Cardiac atrium fibroblast (primary cell): ENCODE measurements around a stretch of chr10.

DNA sequence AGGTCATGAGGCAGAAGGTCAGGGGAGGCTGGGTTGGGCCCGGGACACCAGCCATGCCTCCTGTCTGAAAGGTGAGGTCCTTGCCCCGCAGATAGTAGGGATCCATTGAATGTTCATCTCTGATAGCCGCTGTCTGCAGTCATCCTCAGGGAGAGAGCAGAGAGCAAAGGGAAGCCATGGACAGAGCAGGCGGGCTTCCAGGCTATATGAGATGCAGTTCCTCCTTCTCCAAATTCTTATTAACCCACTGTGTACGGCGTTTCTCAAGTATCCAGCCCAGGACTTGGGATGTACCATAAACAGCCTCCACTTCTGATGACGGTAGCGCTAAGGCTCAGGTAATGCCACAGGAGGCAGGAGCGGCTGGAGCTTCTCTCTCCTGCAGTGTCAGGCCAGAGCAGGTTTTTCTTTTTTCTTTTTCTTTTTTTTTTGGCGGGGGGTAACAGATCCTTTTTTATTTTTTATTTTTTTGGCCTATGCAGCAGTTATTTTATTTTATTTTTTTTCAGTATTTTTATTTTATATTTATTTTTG lies 136.4 kb downstream of the GRK5 start:
- RAMPAGE, long total RNA, result no peak

GRCh38 chr10:119346205-119346837 lies 138.9 kb downstream of the GRK5 start:
- RAMPAGE, long total RNA, result no peak

DNA sequence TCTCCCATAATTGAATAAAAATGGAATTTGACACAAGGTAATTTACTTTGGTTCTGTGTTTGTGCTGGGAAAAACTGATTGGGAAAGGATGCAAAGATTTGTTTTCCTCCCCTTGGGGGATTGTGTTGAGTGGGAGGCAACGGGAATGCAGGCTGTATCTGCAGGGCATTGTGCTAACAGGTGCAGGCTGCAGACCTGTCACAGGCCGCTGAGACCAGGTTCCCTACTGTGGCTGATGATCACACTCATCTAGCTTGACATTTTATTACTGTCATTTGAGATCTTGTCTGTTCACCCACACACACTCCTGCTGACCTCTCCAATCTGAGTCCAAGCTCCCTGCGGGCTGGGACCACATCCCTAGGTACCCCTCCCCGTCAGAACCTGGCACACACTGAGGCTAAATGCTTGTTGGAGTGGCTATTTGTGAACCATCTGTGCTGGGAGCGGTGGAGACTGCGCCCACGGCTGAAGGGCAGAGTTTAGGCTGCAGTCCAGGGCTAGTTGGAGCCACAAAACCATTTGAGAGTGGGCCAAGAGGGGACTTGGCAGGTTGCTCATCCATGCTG lies 164.6 kb downstream of the RGS10 start:
- RAMPAGE, long total RNA, result no peak

GRCh38 chr10:119413779-119414663 lies 128.5 kb downstream of the RGS10 start:
- RAMPAGE, long total RNA, result no peak

DNA sequence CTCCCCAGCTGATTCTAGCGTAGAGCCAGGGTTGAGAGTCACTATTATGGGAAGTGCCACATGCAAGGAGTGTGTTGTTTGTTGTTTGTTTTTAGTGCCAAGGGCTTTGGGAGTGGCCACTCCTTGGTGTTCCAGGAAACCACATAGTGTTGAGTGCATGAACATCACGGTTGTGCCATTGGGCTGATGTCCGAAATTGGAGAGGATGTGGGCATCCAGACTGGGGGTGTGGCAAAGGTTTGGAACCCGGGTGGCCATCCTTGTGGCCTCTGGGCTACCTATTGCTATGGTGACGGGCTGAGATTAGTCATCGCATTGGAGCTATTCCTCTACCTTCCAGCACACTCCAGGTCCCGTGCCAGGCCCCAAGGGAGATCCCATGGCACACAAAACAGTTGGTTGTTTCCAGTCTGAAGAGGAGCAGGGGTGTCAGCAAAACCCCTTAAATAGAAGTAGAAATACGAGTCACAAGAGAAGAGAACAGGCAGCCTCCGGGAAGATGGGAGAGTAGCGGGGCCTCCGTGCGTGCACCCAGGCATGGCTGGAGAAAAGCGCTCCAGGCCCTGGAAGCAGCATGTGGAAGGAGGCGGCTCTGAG lies 92.4 kb downstream of the RGS10 start:
- RAMPAGE, long total RNA, result no peak

DNA sequence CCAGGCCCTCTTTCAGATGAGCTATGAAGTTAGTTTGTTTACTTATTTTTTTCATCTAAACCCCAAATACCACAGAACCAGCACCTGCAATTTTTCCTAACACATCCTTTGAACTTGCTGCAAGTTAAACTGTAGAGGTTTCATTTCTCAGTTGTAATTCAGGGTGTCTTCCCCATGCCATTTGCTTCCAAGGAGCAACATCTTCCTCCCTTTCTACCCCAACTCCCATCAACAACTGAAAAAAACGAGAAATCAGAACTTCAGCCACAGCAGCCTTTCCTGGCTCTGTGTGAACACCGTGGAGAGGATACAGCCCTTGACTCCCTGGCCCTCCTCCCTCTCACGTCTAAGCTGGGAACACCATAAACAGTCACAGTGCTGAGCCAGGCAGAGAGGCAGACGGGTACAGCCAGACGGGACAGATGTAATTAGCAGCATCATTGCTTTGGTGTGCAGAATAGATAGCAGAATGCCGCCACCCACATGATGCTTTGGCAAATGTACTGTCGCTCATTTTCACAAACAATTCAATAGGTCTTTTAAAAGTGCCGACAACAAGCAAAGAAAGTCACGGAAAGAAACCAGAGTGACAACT lies 63.6 kb downstream of the RGS10 start:
- RAMPAGE, long total RNA, result no peak

DNA sequence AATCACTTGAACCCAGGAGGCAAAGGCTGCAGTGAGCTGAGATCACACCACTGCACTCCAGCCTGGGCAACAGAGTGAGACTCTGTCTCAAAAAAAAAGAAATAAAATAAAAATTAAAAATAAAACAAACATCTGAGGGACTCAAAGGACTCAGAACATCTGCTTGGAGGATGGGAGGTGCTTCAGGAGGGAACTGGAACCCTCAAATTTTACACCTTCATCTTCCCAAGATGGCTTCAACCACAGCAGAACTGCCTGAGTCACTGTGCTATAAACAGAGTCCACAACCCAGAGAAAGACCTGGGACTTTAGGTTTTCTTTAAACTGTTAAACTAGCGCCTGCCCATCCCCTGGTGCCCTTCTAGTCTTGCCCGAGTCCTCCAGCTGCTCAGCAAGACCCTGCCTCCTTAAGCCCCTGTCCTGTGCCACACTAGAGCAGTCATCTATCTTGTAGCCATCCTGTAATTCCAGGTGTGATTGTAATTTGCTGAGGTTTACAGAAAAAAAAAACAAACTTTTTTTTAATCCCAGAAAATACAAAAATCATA lies 40.8 kb downstream of the RGS10 start:
- RAMPAGE, long total RNA, result no peak

- RAMPAGE, long total RNA, result no peak
Measured at GRCh38 chr10:119541371-119541940, 1.1 kb downstream of the RGS10 start.

DNA sequence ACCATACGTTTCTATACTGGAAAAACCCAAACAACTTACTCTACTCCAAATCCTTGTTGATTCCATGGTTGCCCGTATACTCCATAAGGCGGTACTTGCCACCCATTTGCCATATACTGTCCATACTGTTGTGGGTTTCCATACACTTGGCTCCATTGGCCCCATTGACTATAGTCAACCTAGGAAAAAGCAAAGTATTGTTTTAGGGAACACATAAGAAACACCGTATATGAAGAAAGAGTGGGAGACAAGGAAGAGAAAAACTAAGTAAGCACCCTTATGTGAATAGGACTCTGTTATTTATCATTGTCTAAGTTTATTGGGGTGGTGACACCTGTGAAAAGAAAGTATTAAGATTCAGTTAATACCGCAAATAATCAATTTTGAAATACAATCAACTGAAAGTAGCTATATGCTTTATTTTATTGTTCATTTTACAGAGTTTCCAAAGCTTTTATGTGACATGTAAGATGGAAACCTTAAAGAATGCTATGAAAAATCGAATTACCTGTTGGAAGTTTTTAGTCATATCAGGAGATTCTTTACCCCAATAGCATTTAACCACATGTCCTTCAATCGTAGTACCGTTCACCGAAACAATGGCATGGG lies 20.1 kb downstream of the TIAL1 start:
- RAMPAGE, long total RNA, result no peak

GRCh38 chr10:119588028-119588812 lies 8.5 kb downstream of the TIAL1 start:
- RAMPAGE, long total RNA, result no peak

DNA sequence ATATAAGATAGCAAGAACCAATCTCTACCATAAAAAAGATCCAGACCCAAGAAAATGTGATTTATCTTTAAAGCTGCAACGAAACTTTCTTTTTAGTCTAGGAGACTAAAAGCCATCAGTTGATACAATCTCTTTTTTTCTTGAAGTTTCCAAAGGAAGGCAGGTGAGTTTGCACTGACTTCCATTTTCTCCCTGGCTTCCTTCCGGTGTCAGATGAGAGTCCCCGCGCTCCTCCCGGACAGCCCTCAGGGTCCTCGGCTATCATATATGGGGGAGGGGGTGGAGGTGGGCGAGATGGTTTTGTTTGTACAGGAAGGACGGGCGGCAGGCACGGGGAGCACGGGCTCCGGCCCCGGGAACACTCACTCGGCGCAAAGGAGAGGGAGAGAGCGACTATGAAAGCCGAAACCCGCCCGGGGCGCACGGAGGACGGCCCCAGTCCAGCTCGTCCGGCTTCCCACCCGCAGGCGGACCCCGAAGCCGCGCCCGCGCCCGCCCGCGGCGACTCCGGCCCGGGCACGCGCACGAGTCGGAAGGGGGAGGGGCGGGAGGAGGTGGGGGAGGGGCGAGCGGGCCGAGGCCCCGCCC lies 349 bp upstream of the BAG3 start:
- RAMPAGE, long total RNA, result no peak

GRCh38 chr10:119655362-119656324 lies 4.5 kb downstream of the BAG3 start:
- RAMPAGE, long total RNA, result no peak

GRCh38 chr10:119659641-119660579 lies 8.7 kb downstream of the BAG3 start:
- RAMPAGE, long total RNA, result no peak

DNA sequence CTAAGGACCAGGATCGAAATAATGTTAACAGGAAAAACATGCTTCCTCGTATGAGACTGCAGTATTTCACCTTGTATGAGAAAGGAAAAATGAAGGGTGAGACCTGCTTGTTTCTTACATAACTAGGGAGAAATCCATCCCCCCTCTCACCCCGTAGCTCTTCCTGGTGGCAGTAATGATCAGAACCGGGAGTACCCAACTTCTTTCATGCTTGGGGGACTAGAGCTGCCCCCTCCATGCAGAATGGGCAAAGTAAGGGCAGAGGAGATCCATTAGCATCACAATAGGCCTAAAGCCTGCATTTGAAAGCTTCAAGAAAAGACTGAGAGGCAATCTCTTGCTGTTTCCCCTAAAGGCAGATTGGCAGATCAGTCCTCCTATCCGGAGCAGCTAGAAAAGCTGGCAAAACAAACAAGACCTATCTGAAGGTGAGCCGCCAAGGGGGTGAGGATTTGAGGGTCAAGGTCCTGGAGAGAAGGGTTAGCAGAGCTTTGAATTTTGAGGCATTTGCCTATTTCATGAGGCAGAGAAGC lies 36.1 kb downstream of the BAG3 start:
- RAMPAGE, long total RNA, result no peak

DNA sequence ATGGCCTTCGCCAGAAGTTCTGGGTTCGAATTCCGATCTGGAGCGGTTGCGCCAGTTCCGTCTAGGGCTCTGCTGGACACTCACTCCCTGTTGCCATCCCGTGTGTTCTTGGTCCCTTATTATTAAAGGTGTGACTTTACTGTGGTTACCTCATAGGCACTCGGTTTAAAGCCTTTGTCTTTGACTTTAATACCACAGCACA lies 780 bp downstream of the INPP5F start:
- RAMPAGE, long total RNA, result no peak

DNA sequence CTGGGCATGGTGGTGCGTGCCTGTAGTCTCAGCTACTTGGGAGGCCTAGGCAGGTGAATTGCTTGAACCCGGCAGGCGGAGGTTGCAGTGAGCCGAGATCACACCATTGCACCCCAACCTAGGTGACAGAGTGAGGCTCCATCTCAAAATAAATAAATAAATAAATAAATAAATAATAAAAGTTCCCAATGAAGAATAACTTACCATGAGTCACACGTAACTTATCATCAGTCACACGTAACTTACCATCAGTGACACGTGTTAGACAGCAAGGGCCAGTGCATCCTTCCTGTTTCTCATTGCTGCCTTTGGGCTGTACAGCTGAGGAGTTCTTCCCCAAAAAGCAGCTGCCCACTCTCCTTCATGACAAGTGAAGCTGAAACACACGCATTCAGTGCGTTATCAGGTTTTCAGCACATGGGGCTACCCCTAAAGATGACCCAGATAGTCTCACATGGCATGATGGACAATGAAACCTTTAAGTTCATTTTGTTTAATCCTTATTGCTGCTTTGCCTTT lies 58.3 kb downstream of the MCMBP start:
- RAMPAGE, long total RNA, result no peak

DNA sequence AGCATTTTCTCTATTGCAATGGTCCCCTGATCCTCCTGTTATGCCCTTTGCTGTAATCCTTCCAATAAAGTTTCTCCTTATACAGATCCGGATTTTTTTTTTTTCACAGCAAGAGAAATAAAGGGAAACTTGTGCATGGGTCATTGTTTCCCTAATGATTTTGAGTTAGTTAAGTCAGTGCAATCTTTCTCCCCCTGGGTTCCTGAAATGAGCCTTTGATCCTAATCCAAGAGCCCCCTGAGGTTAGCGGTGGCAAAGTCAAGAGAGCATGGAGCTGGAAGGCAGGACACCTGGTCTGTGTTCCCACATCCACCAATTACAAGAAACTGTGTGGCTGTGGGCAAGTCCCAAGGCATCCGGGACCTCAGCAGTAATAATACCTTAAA lies 129.4 kb upstream of the WDR11 start:
- RAMPAGE, long total RNA, result no peak

DNA sequence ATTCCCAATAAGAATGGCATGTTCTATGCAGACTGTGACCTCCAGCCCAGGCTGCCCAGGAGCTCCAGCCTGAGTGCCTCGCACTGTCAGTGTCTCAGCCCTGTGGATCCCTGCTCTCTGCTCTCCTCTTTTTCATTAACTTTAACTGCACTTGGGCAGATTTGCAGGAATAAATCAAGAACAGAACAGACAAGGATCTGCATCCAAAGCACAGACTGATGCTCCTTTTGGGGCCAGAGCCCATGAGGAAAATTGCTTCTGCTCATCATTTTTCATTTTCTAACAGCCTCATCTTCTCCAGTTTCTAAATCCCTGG lies 225.7 kb downstream of the WDR11 start:
- RAMPAGE, long total RNA, result no peak

DNA sequence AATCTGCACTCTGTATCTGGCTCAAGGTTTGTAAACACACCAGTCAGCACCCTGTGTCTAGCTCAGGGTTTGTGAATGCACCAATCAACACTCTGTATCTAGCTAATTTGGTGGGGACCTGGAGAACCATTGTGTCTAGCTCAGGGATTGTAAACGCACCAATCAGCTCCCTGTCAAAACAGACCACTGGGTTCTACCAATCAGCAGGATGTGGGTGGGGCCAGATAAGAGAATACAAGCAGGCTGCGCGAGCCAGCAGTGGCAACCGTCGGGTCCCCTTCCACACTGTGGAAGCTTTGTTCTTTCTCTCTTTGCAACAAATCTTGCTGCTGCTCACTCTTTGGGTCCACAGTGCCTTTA lies 232.2 kb downstream of the FGFR2 start:
- RAMPAGE, long total RNA, result no peak

- RAMPAGE, long total RNA, result no peak
Measured at GRCh38 chr10:121418209-121418758, 180.0 kb downstream of the FGFR2 start.